Jurkat, Clone E6-1 (cell line): ENCODE measurements around a stretch of chr16.

GRCh38 chr16:9096347-9096954, 5.0 kb downstream of the HAPSTR1 start:
- RRBS = no CpG with 5 or more reads among the region's 2 CpGs

GRCh38 chr16:9111695-9113162, 20.8 kb downstream of the HAPSTR1 start:
- RRBS = no CpG with 5 or more reads among the region's 8 CpGs

DNA sequence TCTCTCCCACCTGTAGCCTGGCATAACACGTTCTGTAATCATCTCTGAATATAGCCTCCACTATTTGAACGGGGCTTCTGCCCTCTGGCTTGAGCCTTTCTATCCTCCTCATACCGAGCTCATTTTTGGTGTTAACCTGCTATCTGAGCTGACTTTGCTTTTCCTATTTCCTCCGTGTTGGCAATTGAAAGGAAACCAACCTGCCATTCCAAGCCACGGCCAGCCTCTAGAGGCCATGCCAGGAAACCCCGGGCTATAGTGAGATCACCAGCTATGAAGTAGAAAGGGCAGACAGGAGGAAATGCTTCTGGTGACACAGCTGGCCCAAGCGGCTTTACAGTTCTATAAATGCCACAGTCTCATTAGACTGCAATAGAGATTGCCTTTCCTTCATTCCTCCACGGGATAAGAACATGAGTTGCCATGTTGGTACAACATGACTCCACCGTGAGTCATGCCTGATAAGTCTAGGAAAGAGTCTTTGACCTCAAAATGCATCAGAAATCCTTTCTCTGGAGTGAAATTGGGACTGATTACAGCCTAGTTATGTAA, 385.0 kb downstream of the GRIN2A start:
- RRBS = no CpG with 5 or more reads among the region's 9 CpGs

DNA sequence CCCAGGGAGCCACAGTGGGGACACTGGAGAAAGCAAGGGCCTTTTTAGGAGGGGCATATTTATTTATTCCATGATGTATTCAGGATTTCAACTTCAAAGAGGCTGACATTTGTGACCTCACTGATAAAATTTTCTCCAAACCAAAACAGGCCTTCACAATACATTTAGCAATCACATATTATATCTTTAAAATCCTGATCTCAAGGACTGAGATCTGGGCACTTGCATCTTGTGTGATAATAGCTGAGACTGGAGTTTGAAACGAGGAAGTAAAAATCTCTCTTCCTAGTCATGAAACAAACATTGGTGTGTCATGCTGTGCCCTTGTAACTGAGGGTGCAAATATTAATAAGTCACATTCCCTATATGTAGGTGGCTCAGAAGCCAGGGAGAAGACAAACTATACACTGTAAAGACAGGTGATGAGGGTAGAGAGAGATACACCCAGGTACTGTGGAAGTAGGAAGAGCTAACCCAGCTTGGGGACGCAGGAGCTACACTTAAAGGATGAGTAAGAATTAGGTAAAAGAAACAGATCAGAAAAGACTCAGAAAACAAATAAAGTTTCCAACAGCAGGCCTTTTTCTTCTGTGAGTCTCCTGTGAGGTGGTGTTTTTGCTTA, 335.9 kb downstream of the GRIN2A start:
- RRBS = no CpG with 5 or more reads among the region's 2 CpGs

GRCh38 chr16:10045849-10046161, 136.4 kb downstream of the GRIN2A start:
- RRBS = no CpG with 5 or more reads among the region's 5 CpGs

DNA sequence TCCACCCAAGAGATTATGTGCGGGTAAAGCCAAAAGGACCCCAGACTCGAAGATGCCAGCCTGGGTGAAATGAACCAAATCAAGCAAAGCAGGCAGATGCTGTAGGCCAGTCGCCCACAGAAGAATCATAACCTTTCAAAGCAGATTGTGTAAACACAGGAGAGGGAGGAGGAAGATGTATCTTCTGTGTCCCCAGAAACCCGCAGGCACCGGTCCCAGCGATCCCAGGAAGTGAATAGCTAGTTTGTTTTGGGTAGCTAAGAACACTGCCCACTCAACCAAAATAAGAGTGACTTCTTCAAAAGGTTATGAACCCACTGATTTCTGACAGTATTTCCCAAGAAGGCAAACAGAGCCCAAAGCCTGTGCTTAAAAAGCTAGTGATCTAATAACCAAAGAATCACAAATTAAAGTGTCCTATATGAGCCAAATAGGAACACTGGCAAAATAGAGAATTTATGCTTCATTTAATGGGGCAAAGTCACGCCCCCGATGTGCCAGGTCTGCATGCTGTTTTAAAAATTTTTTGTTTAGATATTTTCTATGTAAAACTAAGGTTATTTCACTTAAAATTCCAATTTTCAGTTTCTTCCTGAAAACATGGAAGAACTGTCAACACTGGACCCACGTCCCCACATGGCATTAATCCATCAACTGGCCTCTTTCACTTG, 67.7 kb downstream of the GRIN2A start:
- RRBS = no CpG with 5 or more reads among the region's 9 CpGs

- RRBS = no CpG with 5 or more reads among the region's 4 CpGs
These were observed 59.7 kb upstream of the ATF7IP2 start for GRCh38 chr16:10326138-10326523.

- RRBS = no CpG with 5 or more reads among the region's 11 CpGs
These were observed 17.8 kb upstream of the EMP2 start for GRCh38 chr16:10598166-10598581.

DNA sequence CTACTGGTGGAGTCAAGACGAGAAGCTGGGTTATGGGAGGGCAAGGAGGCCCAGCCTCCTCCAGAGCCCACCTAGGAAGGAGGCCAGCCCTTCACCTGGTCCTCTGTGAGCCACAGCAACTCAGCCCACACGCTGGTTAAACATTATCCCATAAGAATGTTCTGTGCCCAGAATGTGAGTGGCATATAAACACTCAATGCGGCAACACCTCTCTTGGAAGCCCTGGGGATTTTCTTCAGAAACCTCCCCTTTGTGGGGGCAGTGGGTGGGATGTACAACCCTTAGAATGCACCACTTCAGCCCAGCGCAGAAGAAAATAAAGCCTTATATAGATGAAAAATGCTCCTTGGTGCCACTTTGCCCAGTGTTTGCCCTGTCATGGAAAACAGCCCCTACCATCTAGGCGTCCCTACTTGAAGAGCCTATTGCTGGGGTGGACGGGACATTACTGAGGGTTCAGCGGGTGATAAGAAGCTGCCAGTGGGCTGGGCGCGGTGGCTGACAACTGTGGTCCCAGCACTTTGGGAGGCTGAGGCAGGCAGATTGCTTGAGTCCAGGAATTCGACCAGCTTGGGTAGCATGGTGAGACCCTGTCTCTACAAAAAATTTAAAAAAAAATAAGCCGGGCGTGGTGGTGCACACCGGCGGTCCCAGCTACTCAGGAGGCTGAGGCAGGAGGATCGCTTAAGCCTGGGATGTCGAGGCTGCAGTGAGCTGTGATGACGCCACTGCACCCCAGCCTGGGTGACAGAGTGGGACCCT, 47.8 kb downstream of the TEKT5 start:
- RRBS = no CpG with 5 or more reads among the region's 17 CpGs

DNA sequence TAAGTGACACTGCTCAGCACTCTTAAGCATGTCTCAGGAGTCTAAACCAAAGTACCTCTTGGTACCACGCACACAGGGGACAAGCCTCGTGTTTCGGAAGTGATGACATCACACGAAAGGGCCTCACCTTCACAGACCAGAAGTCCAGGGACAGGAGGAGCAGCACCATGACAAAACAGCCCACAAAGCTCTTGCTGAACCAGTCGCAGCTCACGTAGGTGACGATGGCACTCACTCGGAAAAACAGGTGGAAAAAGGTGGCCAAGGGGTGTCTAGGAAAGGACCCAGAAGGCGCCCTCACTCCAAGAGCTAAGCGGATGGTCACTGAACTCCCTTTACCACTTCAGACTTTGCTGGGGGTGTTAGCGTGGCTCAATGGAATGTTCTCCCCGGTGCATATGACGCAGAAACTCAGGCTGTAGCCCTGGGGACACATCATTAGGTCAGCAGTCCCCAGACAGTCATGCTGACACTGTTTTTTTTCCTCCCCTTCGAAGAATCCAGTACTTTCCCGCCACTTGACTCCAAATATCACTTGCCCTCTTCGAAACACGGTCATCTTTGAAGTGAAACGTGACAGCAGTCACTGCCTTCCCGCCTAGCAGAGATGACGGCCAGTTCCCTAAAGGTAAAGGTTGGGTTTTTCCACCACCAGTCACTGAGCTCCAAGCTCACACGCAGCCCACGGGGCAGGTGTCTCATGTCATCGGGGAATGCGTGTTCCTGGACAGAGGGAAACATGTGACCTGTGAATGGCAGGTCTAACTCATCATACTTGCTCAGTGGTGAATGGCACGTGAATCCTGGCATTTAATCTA, 31.4 kb downstream of the NUBP1 start:
- RRBS = no CpG with 5 or more reads among the region's 25 CpGs

- RRBS = 66% methylated on average over 15 of the region's 33 CpGs
These were observed 2.2 kb downstream of the CIITA start for GRCh38 chr16:10879138-10879729.

- RRBS = 2% methylated on average over 4 of the region's 12 CpGs
These were observed 23.5 kb downstream of the DEXI start for GRCh38 chr16:10918665-10919268.

- RRBS = no CpG with 5 or more reads among the region's 8 CpGs
These were observed 1.9 kb downstream of the CLEC16A start for GRCh38 chr16:10946237-10946734.

DNA sequence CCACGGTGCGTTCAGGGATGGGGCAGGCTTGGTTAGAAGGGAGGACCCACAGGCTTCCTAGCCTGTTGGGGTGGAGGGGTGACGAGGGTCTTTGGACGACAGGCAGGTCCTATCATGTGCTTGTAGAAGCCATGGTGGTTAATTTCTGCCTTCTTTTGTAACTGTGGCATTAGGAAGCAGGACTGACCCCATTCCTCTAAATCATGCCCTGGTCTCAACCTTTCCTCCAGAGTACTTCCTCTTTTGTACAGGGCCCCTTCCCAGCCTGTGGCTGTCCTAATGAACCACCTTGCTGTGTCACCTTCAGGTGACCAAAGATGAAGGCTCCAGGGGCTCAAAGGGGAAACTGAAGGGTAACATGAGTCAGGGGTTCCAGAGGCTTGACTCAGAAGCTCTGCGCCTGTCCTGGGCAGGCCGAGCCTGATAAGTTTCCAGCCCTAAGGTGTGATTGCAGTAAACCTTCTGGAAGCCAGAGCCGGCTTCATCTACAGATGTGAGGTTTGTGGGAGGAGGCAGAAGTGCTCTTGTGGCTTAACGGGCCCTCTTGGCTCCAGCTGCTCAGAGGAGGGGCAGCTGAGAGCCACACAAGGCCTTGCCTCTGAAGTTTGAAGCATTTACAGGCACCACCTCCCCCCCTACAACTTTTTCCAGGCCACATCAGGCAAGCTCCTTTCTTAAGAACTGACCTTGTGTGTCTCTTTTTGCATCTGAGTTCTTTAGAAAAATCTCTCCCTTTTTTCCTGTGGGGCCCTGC, 149.7 kb downstream of the CLEC16A start:
- RRBS = no CpG with 5 or more reads among the region's 8 CpGs

GRCh38 chr16:11162853-11163465, 93.0 kb downstream of the SOCS1 start:
- RRBS = no CpG with 5 or more reads among the region's 6 CpGs

DNA sequence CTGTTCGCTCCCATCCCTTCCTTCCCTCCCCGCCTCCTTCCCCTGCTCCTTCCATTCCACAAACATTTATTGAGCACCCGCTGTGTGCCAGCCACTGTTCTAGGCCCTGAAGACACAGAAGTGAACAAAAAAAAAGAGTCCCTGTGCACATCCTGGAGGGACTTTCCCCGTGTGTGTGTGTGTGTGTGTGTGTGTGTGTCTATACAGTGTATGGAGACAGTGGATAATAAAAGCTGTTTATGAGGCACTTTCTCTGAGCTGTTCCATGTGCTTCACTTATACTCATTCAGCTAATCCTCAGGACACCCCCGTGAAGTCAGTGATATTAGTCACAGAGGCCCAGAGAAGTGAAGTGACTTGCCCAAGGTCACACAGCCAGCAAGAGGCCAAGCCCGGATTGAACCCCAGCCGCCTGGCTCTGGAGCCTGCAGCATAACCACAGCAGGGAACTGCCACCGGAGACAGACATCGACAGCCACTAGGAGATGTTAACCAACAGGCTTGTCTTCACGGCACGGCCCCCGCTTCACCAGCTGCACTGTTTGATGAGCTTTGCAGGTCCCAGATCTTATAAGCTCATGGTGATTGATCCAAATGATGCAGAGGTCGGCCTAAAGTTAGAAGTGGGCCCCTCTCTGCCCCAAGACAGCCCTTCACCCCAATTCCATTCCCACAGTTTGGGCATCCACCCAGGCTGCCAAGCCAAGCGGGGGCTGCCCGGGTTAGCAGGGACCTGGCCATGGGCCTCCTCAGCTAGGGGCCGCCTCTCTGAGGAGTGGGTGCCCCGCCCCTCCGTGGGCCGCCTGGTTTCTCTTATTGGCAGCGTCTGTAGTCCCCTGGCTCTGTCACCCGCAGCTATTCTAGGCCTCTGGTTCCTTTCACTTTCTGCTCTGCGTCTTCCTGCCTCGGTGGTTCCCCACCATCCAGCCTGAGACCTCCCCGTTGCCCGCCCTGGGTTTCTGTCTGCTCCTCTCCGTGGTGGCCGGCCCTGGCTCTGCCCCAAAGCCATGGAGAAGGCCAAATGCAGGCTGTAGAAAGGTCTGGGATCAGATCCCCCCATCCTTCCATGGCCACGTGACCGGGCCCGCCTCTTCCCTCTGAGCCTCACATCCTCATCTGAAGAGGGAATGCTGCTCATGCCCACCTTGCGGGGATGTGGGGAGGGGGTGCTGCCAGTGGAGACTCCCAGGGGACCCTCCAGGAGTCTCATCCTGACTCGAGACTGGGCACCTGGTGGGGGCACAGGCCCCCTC, 30.9 kb downstream of the SOCS1 start:
- RRBS = 9% methylated on average over 3 of the region's 32 CpGs

GRCh38 chr16:11238666-11239319, 17.2 kb downstream of the SOCS1 start:
- RRBS = no CpG with 5 or more reads among the region's 12 CpGs

DNA sequence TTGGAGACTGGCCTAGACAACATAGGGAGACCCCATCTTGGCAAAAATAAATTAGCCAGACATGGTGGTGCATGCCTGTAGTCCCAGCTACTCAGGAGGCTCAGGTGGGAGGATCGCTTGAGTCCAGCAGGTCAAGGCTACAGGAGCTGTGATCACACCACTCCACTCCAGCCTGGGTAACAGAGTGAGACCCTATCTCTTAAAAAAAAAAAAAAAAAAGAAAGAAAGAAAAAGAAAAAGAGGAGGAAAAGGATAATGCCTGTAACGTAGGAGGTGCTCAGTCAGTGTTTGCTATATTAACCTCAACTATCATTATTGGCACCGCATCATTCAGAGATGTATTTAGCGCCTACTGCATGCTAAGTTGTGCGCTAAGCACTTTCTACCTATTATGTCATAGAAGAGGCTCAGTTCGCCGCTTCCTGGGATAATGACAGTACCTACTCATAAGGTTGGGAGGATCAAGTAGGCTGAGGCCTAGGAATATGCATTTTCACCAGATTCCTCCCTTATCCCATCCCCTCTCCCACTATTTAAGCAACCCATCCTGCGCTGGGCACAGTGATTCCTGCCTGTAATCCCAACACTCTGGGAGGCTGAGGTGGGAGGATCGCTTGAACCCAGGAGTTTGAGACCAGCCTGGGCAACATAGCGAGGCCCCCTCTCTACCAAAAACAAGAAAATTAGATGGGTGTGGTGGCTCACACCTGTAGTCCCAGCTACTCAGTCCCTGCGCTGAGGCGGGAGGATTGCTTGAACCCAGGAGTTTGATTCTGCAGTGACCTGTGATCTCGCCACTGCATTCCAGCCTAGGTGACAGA, 4.8 kb downstream of the SOCS1 start:
- RRBS = no CpG with 5 or more reads among the region's 13 CpGs

DNA sequence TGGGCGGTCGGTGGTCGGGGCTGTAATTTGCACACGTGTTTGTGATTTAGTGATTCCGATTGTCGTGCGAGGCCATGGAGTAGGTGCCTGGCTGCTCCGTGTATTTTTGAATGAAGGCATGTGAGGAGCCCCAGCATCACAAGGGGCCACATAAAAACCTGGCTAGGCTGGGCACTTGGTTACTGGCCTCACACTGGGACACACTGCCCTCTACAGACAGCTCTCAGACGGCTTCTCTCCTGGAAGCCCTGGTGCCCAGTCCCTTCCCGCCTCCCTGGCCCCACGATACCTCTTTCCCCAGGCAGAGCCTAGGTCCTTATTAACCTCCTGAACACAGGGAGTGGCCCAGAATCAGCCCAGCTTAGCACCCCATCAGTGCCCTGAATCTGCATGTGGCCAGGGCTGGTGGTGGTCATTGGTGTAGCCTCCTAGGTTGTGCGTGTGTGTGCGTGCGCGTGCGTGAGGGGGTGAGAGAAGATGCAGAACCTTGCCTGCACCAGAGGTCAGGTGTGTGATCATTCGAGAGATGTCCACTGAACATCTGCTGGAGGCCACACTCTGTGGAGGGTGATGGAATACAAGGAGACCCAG, 1.3 kb upstream of the SOCS1 start:
- RRBS = no CpG with 5 or more reads among the region's 17 CpGs

DNA sequence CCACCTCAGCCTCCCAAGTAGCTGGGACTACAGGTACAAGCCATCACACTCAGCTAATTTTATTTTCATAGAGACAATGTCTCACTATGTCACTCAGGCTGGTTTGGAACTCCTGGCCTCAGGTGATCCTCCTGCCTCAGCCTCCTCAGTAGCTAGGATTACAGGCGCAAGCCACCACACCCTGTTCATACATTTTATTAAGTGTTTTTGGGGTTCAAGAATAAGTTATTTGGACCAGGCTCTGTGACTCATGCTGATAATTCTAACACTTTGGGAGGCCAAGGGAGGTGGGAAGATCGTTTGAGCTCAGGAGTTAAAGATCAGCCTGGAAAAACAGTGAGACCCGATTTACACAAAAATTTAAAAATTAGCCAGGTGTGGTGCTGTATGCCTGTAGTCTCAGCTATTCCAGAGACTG, 28.1 kb upstream of the ENSG00000188897 start:
- RRBS = no CpG with 5 or more reads among the region's 3 CpGs